ENCODE results near the gene PRG4.

GRCh38 chr1:184893653-184894174, 80.6 kb downstream of the NIBAN1 start:
- PRO-cap = no peak

DNA sequence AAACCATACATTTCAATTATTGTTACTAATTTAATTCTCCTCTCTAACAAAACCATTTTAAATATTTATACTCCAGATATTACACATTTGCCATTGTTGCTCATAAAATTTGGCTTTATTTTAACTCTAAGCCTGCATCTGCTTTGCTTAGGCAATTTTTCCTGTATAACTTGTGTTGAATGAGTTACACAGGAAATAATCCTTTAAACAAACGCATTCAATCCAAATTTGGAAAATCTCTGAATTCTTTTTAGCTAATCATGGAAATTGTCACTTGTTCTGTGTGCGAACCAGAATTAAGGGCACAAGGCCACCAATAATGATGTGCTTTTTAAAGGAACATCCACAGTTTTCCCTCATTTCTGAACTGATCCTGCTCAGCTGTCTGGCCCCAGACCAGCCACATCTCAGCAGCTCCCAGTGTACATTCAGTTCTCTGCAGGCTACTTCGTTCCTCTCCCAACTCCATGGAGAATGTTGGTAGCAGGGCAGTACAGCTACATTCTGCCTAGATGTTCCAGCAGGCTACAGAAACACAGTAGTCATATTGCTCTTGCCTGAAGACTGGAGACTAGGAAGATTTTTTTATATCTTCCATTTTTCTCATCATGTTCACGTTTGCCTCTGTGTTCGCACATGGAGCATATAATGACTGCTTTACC, 15.4 kb downstream of the NIBAN1 start:
- PRO-cap = no peak

DNA sequence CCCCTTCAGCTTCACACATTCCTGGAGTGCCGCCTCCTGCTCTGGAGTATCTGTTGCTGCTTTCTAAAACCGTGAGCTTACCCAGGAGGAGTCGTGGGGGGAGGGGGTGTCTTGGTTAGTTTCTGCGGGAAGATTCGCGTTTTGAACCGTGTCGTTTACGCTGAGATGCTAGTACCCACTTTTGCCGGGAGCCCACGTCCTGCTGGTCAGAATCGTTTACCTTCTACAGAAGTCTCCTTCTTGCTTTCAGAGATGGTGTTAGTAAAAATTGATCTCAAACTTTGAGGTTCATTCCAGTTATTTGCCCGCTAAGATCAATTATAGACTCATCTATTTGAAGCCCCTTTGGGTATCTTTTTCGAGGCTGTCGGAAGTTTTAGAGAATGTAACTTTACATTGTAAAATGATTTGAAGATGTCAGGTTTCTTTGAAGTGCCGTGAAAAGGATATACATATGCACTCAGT, 899 bp downstream of the RNF2 start:
- PRO-cap = no peak

DNA sequence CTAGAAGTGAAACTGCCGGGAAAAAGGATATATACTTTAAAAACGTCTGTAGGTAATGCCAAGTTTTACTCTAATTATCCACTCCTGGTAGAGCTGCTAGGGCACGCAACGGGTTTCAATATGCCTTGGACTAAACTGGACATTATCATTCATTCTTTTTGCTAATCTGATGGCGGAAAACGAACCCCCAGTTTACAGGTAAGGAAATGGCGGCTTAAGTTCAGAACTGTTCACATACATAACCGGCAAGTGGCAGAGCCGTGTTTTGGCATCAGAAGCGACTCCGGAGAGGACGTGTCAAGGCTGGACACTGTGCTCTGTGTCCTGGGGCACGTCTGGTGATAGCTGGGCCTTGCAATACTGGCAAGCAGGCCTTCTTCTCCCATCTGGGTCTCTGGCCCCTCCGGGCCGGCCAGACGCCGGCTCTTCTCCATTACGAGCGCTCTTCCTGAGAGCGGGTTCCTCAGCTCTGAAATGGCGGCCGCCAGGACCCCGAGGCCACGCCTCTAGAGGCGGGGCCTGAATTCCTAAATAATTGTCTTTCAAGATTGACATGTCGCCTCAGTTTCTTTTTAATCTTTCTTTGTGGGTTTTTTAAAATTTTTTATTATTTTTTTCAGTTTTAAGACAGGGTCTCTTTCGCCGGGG, 8.9 kb downstream of the RNF2 start:
- PRO-cap = no peak

GRCh38 chr1:185100216-185101169, 55.1 kb downstream of the RNF2 start:
- PRO-cap = no peak

- PRO-cap = no peak
Measured at GRCh38 chr1:185139999-185140577, 16.7 kb downstream of the TRMT1L start.

- PRO-cap = no peak
Measured at GRCh38 chr1:185154960-185155639, 1.7 kb downstream of the TRMT1L start.

DNA sequence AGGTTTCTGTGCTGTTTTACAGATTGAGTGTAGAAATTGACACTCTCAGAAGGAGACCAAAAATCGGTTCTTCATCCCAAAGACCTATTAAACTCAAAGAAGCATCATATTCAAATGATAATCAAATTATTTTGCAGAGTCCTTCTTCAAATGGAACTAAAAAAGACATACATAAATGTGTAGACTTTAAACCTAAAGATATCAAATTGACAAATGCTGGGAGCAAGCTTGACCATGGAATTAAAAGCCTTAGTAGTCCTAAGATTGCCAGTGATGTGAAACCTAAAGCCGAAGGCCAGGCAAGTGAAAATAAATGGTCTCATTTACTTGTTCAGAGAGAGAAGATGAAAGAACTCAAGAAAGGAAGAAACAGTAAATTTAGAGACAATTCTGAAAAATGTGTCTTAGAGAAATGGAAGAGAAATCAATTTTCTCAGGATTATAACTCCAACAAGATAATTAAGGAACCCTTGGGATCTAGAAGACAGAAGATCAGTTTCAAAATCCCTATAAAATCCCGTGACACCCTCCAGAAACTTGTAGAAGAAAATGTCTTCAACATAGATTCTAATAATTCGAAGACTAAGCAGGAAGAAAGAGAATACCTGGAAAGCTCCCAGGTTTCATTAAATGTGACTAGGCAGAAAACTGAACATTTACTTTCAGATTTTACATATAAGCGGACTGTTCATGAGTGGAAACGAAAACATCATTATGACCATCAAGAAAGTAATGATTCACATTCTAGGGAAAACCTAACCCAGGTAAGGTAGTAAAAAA, 17.6 kb downstream of the SWT1 start:
- PRO-cap = no peak

DNA sequence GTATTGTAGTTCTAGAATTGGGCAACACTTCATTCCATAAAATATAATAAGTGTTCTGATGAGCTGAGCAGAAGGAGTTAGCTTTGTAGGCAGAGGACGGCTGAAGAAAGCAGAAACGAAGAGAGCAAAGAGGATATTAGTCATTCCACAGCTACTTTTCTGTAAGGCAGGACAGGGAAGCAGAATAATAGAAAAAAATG, 20.2 kb upstream of the IVNS1ABP start:
- PRO-cap = no peak

- PRO-cap = no peak
Measured at GRCh38 chr1:185483537-185484001, 166.5 kb upstream of the IVNS1ABP start.

DNA sequence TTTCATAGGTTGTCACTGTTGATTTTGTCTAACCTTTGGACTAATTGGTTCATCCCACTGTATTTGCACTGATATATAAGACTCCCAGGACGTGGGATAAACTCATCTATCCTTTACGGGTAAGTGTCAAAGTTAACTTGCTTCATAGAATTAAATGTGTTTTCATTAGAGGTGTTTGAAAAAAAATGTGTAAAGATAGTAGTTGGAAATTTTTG, at the start of gene PRG4:
TSS of gene PRG4 (plus strand) at position 105 of the 215 bp plus-strand sequence.
- PRO-cap = no peak

GRCh38 chr1:186655766-186656484, 24.3 kb downstream of the PTGS2 start:
- PRO-cap = no peak

DNA sequence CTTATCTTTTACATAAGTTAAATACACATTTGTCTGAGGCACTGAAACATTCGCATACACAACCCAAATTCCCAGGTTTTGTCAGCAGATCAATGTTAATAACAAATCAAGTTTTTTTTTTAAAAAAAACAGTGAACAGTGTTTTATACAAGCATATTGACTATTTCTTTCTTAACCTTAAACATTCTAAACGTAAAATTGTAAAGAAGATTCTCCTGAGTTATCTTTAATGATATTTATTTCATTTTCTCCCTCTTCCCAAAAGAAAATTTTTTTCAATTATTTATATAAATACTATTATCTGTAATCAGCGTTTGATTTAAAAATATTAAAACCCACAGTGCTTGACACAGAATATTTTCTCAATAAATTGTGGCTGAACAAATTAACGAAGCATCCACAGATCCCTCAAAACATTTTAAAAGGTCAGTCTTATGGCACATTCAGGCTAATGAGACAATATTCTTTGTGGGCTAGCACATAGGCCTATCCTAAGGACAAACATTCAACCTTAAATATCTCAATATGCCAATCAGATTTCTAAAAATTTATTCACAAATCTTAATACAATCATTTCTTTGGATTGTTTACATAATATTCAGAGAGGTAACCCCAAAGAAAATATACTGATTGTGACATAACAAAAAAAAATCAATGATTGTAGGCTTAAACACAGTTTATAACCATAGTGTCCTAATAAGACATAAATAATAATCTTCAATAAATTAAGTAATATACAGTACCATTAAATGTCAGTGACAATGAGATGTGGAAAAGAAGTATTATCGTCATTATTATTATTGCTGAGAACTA, 8.1 kb downstream of the PTGS2 start:
- PRO-cap = no peak

GRCh38 chr1:186948398-186949481, 120.0 kb downstream of the PLA2G4A start:
- PRO-cap = no peak

- PRO-cap = no peak
Measured at GRCh38 chr1:187006485-187006988, 177.8 kb downstream of the PLA2G4A start.

GRCh38 chr1:188897389-188897789, 1580.3 kb downstream of the BRINP3 start:
- PRO-cap = no peak

- PRO-cap = unidirectional peak, plus-strand start at chr1:192739772
Measured at GRCh38 chr1:192739383-192739962, 69.4 kb upstream of the RGS2 start.

DNA sequence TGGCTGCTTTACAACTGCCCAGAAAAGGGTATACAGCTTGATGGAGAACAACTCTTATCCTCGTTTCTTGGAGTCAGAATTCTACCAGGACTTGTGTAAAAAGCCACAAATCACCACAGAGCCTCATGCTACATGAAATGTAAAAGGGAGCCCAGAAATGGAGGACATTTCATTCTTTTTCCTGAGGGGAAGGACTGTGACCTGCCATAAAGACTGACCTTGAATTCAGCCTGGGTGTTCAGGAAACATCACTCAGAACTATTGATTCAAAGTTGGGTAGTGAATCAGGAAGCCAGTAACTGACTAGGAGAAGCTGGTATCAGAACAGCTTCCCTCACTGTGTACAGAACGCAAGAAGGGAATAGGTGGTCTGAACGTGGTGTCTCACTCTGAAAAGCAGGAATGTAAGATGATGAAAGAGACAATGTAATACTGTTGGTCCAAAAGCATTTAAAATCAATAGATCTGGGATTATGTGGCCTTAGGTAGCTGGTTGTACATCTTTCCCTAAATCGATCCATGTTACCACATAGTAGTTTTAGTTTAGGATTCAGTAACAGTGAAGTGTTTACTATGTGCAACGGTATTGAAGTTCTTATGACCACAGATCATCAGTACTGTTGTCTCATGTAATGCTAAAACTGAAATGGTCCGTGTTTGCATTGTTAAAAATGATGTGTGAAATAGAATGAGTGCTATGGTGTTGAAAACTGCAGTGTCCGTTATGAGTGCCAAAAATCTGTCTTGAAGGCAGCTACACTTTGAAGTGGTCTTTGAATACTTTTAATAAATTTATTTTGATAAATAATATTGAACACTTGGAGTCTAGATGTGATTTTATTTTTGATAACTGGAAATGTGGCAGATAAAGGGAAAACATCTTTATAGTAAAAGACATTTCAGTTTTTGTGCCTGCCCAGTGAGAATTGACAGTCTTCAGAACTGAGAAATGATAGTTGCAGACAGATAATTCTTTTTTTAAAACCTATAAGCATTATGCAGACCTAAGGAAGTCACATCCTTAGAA, 2.9 kb downstream of the RGS2 start:
- PRO-cap = no peak

DNA sequence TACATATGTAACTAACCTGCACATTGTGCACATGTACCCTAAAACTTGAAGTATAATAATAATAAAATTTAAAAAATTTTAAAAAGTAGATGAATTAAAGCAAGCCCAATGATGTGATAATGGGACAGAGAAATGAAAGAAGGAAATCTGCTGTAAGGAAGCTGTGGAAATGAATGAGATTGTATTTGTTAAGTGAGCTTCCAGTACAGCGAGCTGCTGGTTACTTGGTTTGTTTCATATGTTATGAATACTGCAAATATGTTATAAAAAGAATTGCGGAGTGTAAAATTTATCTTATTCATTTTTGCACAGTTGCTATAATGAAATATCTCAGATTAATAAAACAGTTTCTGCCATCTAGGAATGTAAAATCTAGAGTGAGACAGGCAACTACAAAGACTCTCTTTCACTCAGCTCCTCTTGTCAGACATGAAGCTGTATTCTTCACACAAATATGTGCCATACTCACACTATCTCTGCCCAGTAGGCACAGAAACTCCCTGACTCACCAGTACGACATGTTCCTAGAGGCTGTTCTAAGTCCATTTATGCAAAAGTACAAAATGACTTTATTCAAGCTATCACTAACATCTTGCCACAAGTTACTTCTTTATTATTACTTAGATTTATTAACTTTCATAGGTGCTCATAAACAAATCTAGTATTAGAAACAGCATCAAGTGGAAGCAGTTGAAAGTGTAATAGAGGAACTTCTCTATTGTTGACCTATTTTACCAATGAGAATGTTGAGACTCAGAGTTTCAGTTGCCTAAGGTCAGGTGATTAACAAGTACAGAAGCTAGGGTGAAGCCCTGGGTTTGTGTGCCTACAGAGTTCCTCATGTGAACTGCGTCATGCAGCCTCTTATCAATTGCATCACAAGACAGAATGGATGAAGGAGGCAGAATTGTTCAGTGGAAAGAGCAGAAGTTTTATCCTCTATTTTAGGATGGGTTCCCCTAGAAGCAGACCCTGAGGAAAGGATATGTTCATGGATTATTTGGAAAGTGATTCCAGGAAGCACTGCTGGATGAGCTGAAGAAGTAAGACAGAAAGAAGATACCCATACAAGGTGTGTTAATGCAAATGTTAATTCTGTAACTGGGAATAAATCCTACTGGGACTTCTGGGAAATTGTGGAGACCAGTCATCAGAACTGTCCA, 98.8 kb downstream of the RGS2 start:
- PRO-cap = no peak

DNA sequence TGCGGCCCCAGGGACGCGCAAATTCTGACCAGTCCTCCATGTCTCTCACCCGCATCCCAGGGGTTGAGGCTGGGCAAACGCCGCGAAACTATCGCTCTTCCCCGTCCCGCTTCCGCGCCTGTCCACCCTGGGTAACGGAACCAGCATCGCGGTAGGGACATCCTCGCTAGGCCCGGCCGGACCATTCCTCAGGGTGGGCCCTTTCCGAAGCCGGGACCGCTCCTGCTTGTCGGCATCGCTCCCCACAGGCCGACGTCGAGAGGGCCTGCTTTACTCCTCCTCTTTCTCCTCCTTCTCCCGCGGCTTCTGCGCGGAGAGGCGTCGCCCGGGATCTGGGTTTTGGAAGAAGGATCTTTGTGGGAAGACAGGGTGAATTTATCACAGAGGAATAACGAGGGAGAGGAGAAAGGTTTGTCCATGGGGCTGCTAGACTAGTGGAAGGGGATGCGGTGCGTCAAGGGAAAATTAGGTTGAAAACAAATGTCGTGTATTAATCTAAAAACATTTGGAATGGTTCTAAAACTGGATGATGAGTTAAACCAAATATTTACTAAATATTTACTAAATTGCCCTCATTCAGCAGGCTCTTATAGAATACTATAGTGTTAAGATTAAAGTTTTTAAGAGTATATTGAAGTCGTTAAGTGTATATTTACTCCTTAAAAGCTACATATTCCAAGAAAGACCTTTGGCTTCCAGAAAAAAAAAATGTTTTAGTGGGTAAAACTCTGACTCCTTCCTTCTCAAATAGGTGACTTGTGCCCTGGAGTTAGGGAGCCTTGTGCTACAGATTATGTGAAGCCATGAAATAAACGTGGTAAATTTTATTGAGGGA, 619 bp downstream of the RO60 start:
- PRO-cap = bidirectional peak, plus-strand start at position 381 of the sequence, minus-strand start at position 272 of the sequence

Measured in left lobe of liver (tissue), 1 donor.